Aortic smooth muscle cell (primary cell): ENCODE data around the genes TXN2, FOXRED2, PVALB, TEX33 and RAC2.

- RRBS: no CpG with 5 or more reads among the region's 7 CpGs
Measured at GRCh38 chr22:36470557-36471006, 10.9 kb downstream of the TXN2 start.

GRCh38 chr22:36480965-36481847, at the start of gene TXN2:
TXN2 (minus strand) TSS chr22:36481640.
- RRBS: no CpG with 5 or more reads among the region's 44 CpGs

GRCh38 chr22:36506705-36507629, at the start of gene FOXRED2:
FOXRED2 (minus strand) TSS chr22:36507040.
- RRBS: 2% methylated on average over 44 of the region's 74 CpGs

GRCh38 chr22:36516423-36516642, 9.5 kb upstream of the FOXRED2 start:
- RRBS: no CpG with 5 or more reads among the region's 6 CpGs

GRCh38 chr22:36772412-36773065, 3.4 kb downstream of the IFT27 start:
- RRBS: no CpG with 5 or more reads among the region's 9 CpGs

GRCh38 chr22:36816627-36817353, at the start of gene PVALB:
PVALB (minus strand) TSS chr22:36817035.
- RRBS: 2% methylated on average over 27 of the region's 67 CpGs

DNA sequence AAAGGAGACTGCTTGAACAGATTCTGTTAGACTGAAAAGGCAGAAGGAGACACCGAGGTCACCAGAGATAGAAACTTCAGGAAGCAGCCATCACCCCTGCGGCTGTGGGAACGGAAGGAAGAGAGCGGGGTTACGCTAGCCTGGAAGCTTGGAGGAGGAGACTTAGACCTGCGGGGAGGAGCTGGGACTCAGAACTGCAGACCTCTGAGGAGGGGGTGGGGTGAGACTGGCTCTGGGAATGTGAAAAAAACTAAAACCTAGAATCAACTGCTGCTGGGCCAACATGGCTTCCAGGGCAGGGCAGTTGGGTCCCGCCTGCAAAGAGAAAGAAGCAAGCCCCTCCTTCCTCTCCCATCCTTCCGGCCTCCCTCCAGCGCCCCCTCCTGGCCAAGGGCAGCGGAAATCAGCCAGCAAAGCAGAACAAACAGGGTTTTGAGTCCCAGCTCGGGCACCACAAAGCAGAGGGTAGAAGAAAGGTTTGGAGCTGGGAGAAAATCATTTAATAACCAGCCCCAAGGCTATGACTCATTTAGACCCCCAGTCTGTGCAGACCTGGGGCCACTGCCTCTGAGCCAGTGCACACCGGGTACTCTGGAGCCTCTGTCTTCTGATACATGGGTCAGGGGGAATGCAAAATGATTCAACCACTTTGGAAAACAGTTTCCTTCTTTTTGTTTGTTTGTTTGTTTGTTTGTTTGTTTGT, 7.3 kb upstream of the NCF4 start:
- RRBS: no CpG with 5 or more reads among the region's 12 CpGs

DNA sequence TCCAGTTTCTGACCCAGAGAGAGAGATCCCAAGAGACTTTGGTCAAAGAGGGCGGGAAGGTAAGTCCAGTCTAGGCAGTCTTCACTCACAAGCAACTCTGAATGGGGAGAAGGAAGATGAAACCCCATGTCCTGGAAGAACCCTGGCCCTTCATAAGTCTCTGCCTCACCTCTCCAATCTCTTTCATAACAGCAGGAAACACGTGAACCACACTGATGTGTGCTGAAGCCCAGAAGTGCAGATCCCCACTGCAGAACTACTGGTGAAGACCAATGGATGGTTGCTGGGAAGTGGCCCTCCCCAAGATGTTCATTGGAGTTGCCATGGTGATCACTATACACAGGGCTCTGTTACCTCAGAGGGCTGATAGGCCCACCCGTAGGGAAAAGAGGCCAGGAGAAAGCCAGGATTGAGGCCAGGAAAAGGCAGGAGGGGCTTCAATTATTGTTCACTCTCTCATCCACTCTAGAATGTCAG, at the start of gene TEX33:
TEX33 (minus strand) TSS at position 292 of the 477 bp plus-strand sequence.
- RRBS: no CpG with 5 or more reads among the region's 3 CpGs

- RRBS: no CpG with 5 or more reads among the region's 14 CpGs
Measured at GRCh38 chr22:37016141-37016983, 2.9 kb downstream of the TST start.

GRCh38 chr22:37029076-37029935, 9.8 kb downstream of the MPST start:
- RRBS: 90% methylated on average over 3 of the region's 25 CpGs

DNA sequence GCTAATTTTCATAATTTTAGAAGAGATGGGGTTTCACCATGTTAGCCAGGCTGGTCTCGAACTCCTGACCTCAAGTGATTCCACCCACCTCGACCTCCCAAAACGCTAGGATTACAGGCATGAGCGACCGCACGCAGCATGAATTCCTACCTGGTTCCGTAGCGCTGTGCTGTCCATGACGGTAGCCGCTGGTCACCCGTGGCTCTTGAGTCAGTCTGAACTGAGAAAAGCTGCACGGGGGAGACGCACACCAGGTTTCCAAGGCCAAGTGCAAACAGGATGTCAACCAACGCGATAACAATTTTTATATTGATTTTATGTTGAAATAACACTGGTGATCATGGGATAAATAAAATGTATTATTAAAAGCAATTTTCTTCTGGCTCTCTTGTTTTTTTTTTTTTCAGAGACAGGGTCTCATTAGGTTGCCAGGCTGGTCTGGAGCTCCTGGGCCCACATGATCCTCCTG, 826 bp upstream of the TMPRSS6 start:
- RRBS: no CpG with 5 or more reads among the region's 15 CpGs

- RRBS: no CpG with 5 or more reads among the region's 5 CpGs
Measured at GRCh38 chr22:37187507-37187820, 583 bp downstream of the C1QTNF6 start.

- RRBS: no CpG with 5 or more reads among the region's 12 CpGs
Measured at GRCh38 chr22:37193584-37194269, 5.7 kb upstream of the C1QTNF6 start.

GRCh38 chr22:37196528-37197503, 8.8 kb upstream of the C1QTNF6 start:
- RRBS: no CpG with 5 or more reads among the region's 14 CpGs

DNA sequence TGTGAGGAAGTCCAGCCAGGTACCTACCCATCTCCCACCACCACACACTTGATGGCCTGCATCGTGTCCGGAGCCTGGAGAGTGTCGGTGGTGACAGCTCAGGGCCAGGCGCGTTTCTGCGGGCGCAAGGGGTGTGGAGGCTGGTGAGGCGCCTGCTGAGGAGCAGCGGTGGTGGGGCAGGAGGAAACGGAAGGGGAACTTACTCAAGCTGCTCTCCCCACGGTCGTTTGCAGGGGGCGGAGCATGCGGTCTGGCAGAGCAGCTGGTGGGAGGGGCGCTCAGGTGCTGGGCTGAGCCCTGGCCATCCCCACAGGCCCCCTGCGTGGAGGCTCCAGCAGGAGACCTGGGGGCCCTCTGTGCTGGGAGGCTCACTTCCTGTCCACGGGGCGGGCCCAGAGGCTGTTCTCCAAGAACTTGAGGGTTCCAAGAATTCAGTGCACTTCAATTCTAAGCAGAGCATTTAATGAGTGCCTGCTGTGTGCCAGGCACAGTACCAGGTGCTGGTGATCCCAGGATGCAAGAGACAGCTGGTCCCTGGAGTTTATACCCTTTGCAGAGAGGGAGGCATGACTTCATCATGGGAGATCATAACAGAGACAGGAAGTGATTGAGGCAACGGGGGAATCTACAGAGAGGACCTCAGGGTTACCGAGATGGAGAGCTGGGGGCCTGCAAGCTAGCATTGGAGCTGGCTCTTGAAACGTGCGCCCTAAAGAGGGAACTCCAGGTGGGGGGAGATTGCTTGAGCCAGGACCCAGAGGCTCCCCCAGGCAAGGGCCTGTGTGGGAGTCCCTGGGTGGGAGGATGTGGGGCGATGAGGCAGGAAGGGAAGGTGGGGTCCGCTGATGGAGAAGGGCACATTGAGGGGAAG, at the start of gene RAC2:
RAC2 (minus strand) TSS at position 183 of the 871 bp plus-strand sequence.
- RRBS: no CpG with 5 or more reads among the region's 24 CpGs

- RRBS: no CpG with 5 or more reads among the region's 7 CpGs
Measured at GRCh38 chr22:37293502-37293910, 11.2 kb downstream of the CYTH4 start.

DNA sequence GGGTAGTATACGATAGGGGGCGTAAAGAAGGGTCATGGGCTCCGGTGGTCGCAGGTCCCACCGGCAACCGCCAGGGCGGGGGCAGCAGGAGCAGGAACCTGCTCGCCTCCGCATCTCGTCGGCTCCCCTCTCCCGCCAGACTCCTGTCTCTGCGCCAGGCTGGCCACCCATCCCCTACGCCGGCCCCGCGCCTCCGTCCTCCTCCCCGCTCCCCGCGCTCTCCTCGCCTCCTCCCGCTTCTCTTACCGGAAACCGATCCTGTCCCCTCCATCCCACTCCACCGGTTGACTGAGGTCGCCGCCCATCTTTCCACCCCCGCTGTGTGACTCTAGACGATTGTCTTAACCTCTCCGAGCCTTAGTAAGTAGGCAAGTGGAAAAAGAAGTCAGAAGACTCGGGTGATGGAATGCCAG, 52.8 kb downstream of the CYTH4 start:
- RRBS: 4% methylated on average over 8 of the region's 32 CpGs

- RRBS: no CpG with 5 or more reads among the region's 12 CpGs
Measured at GRCh38 chr22:37469333-37470280, 16.6 kb downstream of the MFNG start.

DNA sequence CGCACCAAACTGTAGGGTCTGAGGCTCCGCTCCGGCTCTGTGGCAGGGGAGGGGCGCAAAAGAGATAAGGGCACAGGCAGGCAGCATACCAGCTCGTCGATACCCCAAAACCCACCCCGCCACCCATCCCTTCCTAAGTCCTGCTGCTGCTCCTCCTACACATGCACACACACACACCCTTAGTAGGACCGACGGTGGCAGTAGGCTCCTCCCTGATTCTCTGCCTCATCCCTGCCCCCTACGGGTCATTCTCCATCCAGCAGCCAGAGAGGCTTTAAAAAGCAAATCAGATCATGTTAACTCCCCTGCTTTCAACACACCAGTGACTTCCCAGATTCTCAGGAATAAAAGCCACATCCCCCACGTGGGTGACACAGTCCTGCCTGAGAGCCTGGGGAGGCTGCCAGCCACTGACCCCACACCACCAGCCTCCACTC, 6.6 kb upstream of the MFNG start:
- RRBS: 91% methylated on average over 3 of the region's 11 CpGs

DNA sequence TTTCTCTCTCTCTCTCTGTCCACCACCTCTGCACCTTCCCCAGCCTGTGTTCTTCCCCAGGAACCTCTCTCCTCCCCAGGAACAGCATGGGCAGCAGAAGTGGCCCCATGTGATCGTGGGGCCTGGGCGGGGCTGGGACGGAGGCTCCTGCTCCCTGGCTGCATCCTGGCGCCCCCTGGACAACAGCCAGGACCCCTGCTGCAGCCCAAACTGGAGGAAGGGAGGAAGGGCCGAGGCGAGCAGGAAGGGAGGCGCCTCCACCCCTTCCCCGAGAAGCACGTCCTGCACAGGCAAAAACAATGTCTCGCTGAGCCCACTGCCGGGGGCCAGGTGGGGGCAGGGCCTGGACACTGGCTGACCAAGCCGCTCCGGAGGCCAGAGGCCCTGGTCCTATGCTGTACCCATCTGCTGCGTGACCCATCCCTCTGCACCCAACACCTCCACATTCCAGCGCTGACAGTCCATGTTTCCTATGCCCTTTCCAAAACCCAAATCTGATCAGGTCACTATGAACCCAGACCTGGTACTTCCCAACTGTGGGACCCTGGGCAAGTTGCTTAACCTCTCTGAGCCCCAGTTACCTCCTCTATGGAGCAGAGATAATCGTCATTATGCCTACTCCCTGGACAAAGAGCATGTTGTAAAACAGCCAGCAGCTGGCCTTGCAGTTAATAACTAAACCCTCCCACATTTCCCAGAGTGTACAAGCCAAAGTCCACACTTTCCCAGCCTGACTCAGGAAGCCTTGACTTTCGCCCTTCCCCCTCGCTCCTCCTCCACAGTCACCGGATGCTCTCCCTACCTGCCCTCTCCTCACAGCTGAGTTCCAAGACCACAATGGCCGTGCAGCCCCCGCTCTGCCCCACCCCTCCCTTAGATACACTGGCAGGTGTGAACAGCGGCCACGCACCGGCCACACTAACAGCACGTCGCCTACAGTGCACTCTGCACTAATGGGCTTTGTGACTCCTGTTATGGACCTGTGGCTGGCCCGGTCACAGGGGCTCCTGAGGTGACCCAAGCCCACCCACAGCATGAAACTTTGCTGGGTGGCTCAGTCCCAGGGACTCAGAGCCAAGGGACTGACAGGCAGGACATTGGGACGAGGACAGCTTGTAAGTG, 15.3 kb upstream of the MFNG start:
- RRBS: 31% methylated on average over 7 of the region's 28 CpGs